Helper T cell (primary cell): Measurements from ENCODE around the gene MAT2A.

GRCh38 chr2:85445403-85446771 lies 27.4 kb downstream of the SH2D6 start:
- PRO-cap, 2 experiments: no peak in any of the 2 experiments

GRCh38 chr2:85504536-85505625 lies 34.1 kb upstream of the MAT2A start:
- PRO-cap, 2 experiments: no peak in any of the 2 experiments

DNA sequence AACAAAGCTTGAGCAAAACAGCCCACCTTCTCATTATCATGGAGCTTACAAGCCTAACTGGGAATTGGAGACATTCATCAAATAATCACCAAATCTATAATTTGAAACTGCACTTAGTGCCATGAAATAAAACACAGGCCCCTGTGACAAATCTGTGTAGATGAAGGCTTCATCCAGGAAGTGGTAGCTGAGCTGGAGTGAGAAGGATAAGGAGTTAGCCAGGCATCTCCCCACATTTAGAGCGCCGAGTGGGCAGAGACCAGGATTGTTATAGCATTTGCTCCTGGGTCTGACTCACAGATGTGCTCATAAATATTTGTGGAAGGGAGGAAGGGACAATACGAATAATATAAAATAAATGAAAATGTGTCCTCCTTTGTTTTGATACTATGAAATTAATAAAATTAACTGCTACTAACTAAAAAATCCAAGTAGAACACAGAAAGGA lies 2.5 kb upstream of the MAT2A start:
- PRO-cap, 2 experiments: no peak in any of the 2 experiments

GRCh38 chr2:85538984-85539449 lies at the start of gene MAT2A:
MAT2A (plus strand) TSS chr2:85539168.
- PRO-cap, 2 experiments: peak in 2 of 2 experiments; most common plus-strand start chr2:85539168 (in 2); most common minus-strand start chr2:85539074 (in 2)

DNA sequence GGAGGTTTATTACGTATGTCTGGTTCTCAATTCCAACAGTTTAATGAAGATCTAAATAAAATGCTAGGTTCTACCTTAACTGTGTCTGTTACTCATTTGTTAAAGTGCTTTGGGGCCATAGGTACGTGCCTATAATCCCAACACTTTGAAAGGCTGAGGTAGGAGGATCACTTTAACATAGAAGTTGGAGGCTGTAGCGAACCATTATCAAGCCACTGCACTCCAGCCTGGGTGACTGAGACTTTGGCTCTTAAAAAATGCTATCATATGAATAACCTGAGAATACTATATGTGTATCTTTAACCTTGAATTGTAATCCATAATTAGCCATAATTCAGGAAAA lies 6.2 kb downstream of the MAT2A start:
- PRO-cap, 2 experiments: no peak in any of the 2 experiments

DNA sequence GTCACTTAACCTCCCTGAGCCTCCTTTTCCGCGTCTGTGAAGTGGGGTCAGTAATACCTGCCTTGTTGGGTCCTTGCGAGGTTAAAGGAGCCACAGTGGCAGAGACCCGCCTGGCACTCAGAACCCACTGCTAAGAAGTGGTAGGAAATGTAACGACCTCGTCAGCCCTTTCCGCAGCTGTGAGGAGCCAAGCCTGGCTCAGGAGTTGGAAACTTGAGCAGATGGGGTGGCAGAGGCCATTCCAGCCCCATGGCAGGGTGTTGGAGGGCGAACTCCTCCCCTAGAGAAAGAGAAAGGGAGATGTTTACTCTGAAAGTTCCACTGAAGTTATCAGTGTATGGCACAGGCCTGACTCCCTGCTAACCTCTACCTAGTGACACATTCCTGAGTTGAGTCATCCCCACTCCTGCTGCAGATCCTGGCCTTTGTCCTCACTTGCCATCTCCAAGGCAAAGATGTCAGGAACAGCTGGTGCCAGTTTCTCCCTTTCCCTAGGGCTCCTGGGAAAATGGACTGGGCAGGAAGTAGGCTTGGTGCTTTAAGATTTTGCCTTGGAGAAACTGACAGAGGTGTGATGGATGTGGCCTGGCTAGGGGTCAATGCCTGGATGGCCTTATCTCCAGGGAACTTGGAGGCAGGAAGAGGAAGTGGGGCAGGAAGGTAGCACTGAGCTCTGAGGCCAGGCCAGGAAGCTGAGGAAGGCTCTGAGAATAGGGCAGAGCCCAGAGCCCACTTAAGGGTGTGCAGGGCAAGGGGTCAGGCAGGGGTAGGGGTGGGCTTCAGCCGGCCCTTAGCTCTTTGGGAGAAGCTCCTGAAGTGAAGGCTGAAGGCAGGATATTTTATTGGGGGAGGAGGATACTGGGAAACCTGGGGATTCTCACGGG lies 835 bp downstream of the VAMP5 start:
- PRO-cap, 2 experiments: peak in 2 of 2 experiments; most common plus-strand start position 643 of the sequence (in 1); most common minus-strand start position 139 of the sequence (in 2)

- PRO-cap, 2 experiments: no peak in any of the 2 experiments
Measured at GRCh38 chr2:85596354-85597150, 1.0 kb downstream of the RNF181 start.

DNA sequence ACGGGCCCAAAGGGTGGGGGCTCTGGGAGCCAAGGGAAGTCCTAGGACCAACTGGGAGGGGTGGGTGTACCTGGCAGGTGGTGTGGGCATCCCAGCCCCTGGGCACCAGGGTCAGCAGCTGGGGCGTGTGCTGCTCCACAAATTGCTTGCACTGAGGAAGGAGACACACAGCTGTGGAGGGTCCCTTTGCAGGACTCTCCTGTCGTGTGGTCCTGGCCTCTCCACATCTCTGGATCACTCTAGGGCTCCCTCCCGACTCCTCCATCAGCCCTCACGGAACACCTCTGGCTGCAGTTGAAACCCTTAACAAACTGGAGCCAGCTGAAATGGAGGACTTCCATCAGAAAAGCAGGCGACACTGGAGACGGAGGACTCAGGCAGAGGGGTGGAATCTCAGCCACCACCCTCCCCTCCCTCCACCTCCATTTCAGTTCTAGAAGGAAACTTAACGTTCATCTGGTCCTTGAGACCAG lies 6.0 kb downstream of the SFTPB start:
- PRO-cap, 2 experiments: no peak in any of the 2 experiments

DNA sequence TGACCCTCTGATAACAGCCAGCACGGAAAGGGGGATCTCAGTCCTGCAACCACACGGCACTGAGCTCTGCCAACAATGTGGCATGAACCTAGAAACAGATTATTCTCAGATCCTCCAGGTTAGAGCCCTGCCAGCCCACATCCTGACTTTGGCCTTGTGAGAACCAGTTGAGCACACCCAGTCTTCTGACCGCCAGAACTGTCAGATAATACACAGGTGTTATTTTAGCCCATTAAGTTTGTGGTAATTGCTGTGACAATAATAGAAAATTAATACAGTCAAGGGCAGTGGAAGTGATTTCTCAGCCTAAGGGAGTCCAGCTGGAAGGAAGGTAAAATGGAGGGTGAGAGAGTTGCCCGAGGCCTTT lies 9.3 kb upstream of the GNLY start:
- PRO-cap, 2 experiments: no peak in any of the 2 experiments

- PRO-cap, 2 experiments: no peak in any of the 2 experiments
Measured at GRCh38 chr2:85709353-85709741, 15.2 kb downstream of the GNLY start.

- PRO-cap, 2 experiments: no peak in any of the 2 experiments
Measured at GRCh38 chr2:85737368-85737878, 16.4 kb upstream of the ATOH8 start.

DNA sequence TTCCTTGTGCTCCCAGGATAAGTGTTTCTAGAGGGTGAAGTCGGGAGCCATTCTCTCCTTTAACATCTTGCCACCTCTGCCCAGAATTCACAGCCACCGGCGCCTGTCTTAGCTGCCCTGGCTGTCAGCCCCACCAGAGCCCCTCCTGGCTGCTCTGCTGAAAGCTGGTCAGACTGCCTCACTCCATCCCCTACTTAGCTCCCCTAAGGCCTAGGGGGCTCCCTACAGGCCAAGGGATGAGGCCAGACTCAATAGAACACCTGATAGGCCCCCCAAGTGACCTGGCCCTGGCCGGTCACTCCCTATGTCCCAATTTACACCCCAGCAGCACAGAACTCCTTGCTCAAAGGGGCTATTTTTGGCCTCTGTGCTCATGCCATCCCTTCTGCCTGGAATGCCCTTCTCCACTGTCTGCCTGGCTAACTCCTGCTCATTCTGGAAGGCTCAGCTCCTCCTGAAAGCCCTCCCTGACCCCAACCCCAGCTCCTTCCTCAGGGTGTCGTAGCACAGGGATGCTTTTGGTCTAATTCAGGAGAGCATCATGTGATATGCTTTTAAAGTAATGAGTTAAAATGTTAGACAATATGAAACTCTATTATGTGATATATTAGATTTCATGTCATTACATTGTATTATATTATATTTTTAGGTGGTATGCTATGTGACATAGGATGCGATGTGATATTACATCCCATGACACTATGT lies 20.8 kb downstream of the ATOH8 start:
- PRO-cap, 2 experiments: no peak in any of the 2 experiments

GRCh38 chr2:85776975-85778169 lies 23.6 kb downstream of the ATOH8 start:
- PRO-cap, 2 experiments: no peak in any of the 2 experiments

GRCh38 chr2:85954831-85955730 lies 66.3 kb upstream of the ST3GAL5 start:
- PRO-cap, 2 experiments: no peak in any of the 2 experiments

DNA sequence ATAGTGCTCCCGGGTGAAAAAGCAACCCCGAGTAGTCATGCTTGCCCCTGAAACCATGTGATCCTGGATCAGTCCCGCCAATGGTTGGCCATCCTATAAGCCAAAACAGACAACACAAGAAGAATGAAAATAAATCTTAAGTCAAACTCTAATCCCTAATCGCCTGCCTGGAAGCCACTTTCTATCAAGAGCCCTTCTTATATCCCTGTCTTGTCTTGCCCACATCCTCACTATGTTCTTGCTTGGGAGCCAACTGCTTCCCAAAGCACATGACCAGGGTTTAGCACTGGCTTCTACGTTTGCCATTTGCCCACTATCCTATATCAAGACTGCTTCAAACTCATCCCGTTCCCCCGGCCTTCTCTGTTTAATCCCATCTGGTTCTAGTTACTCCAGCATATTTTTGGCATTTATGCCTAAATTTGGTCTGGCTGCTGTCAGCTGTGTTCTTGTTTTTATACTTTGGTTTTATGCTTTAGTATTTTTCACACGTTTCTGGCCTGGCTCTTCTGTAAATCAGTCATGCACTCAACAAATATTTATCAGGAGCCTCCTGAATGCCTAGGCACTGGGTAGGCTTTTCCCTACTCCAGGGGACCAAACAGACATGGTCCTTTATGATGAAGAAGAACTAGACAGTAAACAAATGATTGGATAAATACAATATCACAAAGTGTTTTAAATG lies 40.2 kb downstream of the POLR1A start:
- PRO-cap, 2 experiments: no peak in any of the 2 experiments

GRCh38 chr2:86079858-86080364 lies 25.8 kb downstream of the POLR1A start:
- PRO-cap, 2 experiments: peak in 2 of 2 experiments; most common plus-strand start chr2:86080099 (in 2); most common minus-strand start chr2:86079961 (in 1)

DNA sequence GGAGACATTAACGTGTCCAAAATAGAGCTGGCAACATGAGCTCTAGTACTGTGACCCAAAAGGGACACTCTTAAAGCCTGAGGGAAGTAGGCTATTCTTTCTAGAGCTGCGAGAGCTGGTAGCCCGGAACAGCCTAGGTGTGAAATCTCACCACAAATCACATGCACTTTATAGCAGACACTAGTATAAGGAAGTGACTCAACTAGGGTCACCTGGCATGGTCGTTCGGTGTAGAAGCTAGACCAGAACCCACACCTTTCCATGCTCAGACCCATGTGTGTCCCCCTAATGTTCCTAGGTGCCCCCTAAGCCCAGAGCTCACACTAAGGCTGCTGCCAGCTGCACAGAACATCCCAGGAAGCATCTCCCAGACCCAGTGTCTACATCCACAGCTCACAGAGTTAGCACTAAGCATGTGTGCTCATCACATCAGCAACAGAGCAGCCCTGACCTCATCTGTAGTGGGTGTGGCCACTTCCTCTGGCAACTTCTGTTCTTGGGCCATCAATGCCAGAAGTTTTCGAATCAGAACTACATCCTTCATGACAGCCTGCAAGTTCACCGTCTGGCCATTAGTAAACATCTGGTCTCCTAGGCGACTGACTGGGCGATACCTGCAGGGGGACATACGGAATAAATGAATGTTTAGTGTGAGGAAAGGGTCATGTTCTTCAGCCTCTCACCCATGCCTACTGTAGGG lies 25.2 kb downstream of the POLR1A start:
- PRO-cap, 2 experiments: peak in 2 of 2 experiments; most common plus-strand start position 171 of the sequence (in 1); most common minus-strand start position 72 of the sequence (in 2)

- PRO-cap, 2 experiments: no peak in any of the 2 experiments
Measured at GRCh38 chr2:86280075-86280455, 57.4 kb downstream of the REEP1 start.

GRCh38 chr2:86280506-86280850 lies 56.9 kb downstream of the REEP1 start:
- PRO-cap, 2 experiments: no peak in any of the 2 experiments

DNA sequence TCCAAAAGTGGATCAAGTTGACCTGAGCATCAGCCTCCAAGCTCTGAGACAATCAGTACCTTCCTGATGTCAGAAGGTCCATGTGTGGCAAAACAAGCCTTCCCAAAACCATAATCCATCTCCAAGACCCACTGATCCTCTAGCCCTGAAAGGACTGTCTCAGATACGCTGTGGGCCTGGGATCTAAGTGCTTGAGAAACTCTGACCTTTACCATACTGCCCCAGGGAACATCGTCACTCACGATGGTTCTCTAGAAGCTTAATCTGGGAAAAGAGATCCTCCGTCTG lies 47.0 kb downstream of the REEP1 start:
- PRO-cap, 2 experiments: no peak in any of the 2 experiments